ENCODE measurements around a stretch of chr6.

DNA sequence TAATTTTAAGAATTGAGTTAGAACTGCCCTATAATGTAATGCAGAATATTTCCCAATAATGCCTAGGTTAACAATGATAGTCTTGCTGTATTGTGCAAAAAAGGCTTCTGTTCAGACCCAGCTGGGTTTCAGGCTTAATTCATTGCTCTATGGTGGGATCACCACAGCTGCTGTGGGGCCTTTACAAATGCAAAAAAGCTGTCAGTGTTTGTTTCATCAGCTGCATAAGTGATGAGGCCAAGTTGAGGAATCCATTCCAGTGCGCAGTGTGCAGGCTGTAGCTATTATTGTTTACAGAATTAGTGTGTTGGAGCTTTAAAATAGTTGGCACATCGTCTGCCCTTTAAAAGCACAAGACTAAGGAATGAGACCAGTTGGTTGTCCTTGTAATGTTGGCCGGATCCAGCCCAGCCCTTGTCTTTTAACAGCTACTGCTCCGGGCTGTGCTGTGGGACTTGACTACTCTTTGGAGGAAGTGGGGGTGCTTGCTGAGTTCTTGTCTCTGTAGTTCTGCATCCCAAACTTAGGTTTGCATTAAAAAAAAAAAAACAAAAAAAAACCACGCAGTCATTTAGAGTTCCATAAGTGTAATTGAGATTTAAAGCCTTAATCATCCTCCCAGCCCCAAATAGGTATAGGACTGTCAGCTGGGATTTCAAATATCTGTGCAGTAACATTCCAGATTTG, 19.1 kb downstream of the JARID2 start:
- PRO-cap, 2 experiments = no peak in any of the 2 experiments

DNA sequence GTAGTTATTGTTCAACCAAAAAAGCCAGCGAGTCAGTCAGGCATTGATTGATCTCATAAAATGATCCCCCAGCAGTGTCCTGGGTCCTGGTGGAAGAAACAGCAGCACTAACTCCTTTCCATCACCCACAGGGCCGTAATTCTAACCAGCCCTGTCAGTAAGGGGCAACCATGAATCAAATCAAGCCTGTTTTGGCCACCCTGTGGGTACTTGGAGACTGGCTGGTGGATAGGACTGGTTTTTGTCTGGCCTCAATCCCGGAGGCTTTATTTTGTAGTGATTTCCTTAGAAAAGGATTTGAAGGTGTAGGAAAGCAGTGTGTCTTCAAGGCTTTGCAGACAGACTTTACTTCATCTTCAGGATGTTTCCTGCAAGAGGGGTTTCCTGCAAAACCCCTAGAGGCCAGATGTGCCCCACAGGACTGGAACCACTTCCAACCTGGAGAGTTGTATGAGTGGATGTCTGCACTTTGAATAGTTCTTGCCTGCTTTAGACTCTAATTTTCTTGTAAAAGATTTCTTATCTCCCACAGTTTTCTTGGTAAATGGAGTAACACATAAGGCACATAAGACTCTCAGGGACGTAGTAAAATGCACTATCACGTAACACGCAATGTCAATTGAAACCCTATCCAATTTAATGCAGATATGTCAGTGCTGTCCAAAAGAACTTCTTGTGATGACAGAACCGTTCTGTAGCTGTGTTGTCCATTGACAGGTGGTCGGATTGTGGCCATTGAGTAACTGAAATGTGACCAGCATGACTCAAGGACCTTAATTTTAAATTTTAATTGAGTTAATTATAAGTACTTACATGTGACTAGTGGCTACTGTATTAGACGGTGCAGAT, 118.5 kb downstream of the JARID2 start:
- PRO-cap, 2 experiments = no peak in any of the 2 experiments

DNA sequence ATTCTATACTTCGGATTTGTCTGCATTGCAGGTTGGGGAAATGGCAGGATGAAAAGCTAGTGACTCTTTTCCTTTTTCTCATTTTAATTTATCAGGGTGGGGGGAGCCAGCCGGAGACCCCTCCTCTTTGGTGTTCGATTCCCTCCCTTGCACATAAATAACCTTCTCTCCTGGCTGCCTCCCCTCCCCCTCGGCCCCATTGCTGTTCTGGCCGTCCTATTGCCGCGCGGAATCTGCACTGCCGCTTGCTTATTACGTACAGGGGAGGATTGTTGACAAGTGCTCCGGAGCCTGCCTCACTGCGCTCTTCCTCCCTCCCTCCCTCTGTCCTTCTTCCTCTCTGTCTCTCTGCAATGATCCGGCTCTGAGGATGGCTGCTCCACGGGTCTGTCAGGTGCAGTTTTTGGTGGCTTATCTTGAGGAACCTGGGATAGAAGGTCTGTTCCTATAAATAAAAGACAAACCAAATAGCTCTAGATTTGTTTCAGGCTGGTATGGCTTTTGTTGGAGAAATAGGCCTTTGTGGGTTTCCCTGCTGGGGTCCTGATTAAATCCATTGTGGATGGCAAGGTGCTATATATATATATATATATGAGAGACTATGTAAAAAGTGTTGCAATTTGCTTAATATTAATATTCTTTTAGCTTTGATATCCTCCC, 154.8 kb downstream of the JARID2 start:
- PRO-cap, 2 experiments = peak in 1 of 2 experiments; most common plus-strand start position 278 of the sequence (in 1); most common minus-strand start position 235 of the sequence (in 1)

- PRO-cap, 2 experiments = no peak in any of the 2 experiments
These were observed 156.7 kb downstream of the JARID2 start for GRCh38 chr6:15402356-15403133.

DNA sequence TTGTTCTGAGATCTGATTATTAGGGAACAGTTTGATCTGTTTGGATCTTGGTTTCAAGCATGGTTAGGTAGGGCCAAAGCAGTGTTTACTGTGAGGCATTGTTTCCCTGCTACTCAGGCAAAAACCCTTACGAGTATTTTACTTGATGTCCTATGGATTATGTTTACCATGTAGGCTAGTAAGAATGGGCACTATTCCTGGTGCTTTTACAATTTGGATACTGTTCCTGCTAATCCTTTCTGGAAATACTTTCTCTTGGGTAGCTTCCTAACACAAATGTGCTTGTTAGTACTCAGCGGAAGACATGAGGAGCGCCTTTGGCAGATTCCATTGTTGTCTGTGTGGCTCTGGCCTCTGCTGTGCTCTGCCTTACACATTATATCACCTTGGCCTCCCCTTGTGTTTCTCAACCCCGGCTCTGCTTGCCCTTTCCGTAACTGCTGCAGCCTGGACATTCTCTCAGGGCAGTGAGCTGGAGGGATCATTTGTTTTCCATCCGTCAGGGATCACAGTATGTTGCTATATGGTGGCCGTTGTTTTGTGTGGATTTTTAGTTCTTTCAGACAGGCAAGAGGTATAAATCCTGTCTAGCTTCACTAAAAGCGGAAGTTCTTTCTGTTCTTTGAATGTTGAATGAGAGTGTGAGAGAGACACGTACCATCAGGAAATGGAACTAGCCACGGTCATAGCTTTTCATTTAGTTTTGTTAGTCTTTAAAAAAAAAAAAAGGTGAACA, 175.0 kb downstream of the JARID2 start:
- PRO-cap, 2 experiments = no peak in any of the 2 experiments

GRCh38 chr6:15500754-15501849, 161.7 kb downstream of the DTNBP1 start:
- PRO-cap, 2 experiments = no peak in any of the 2 experiments

DNA sequence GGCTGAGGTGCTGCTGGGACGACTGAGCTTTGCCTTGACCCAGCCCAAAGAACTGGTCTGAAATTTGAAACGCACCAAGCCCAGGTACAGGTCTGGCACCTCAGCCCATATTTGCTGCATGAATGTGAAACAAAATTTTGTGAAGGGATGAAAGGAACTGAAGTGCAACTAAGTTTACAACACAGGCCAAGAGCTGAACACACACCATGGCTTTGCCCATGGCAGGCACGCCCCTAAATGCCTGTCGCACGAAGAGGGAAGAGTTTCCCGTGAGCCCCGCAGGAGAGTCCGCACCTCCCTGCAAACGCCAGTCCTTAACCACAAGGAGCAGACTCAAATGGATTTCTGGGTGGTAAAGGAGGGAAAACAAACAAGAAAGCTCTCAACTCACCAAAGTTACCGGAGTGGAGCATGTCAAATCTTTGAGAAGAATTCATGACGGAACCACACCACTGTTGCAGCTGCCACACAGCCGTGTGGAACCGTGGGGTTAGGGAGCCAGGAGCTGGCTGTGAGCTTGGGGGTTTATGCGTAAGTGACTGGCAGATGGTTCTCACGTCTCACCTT, 138.8 kb downstream of the DTNBP1 start:
- PRO-cap, 2 experiments = no peak in any of the 2 experiments

DNA sequence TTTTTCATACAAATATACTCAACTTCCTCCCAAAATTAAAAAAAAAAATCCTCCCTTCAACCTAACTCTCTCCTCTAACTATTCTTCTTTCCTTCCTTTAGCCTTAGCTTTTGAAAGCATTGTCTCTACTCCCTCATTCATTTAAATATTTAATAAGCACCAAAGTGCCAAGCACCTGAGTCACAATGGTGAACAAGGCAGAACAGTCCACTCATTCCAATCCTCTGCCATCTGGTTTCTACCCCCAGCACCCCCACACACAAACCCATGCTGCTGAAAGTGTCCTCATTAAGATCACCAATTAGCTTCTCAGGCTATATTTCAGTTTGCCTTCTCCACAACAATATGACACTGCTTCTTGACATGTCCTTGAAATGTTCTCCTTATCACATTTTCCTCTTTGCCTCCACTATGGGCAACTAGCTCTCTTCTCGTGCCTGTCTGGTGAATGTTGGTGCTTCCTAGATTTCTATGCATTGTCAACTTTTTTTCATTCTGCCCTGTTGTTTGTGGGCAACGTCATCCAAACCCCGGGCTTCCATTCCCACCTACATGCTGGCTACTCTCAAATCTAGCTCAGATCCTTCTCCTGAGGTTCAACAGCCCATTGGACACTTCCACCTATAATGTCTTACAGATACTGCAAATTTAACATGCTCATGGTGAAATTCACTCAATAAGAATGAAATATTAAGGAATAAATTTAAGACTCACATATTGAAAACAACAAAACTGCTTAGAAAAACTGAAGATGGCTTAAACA, 76.2 kb downstream of the DTNBP1 start:
- PRO-cap, 2 experiments = no peak in any of the 2 experiments

DNA sequence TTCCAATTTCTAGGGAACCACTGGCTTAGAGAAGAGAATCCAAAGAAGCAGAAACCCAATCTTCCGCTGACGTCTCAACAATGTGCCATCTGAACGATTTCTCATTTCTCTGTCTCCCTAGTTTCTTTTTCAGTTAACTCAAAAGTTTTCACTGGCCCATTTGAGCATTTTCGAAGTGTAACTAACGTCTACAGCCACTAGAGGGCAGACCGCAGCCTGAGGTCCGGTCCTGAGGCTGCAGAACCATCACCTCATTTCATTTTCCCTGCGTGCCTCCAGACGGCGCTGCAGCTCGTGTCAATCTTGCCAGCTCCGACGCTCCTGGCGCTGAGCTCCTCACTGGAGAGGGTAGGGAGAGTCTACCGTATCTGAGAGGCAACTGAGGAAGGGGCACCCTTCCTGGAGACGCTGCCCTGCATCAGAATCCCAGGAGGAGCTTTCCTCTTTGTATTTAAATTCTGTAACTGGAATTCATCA, 28.4 kb upstream of the DTNBP1 start:
- PRO-cap, 2 experiments = no peak in any of the 2 experiments

DNA sequence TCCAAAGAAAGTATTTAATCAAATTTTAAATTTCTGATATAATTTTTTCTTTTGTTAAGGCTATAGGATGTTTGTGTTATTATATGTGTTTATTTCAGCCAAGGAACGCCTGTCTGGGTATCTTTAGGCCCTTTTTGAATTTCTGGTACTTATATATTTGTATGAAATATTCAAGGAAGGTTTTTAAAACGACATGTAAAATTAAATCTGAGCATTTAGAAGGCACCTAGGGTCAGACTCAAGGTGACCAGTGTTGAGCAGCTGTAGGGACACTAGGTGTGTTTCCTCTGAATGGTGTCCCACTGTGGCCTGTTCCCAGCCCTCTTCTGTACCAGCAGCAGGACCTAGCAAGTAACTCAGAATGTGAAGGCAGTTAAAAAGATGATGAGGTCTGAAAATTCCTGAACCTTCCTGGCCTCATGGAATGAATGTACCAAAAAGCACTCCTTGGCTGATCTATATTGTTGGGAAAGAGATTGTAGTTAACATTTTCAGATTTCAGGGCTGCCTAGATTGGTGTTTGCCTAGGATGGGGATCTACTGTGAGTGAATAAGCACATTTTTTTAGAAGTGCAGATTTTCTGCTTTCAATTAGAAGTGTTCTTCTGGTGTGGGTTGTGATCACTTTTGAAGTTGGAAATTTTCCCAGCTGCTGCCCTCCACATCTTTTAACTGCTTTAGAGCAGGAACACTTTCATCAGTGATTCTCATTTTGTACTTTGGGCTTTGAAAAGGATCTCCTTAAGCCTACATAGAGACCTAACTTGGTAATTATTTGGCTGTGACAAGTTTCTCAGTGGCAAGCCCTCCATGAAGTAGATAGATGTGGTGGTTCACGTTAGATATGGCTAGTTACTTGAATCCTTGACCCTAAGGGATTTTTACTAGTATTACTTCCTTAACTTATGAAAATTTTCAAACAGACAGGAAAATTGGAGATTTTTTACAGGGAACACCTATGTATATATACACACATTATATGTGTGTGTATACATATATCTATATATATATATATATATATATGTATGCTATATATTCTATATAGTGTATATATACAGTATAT, 6.2 kb downstream of the MYLIP start:
- PRO-cap, 2 experiments = no peak in any of the 2 experiments

DNA sequence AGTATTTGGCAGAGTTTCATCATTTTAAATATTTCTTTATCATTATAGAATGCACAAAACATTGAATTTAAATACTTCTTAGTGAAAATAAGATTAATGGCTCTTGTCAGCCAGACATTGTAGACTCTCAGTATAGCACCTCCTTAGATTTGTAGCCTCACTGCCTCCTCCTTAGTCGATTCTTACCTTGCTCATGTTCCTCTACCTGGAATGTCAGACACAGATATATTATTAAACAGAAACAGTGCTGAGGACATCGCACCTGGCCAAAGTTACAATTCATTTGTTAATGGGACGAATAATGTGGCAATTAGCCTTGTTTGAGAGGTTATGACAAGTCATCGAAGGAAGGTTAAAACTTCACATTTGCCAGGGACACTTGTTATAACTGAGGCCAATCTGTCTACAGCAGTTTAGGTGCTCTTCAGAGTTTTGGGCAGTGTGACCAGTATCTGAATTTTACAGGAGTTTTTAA, 11.0 kb downstream of the MYLIP start:
- PRO-cap, 2 experiments = no peak in any of the 2 experiments

- PRO-cap, 2 experiments = no peak in any of the 2 experiments
These were observed 17.8 kb downstream of the MYLIP start for GRCh38 chr6:16146385-16147424.

DNA sequence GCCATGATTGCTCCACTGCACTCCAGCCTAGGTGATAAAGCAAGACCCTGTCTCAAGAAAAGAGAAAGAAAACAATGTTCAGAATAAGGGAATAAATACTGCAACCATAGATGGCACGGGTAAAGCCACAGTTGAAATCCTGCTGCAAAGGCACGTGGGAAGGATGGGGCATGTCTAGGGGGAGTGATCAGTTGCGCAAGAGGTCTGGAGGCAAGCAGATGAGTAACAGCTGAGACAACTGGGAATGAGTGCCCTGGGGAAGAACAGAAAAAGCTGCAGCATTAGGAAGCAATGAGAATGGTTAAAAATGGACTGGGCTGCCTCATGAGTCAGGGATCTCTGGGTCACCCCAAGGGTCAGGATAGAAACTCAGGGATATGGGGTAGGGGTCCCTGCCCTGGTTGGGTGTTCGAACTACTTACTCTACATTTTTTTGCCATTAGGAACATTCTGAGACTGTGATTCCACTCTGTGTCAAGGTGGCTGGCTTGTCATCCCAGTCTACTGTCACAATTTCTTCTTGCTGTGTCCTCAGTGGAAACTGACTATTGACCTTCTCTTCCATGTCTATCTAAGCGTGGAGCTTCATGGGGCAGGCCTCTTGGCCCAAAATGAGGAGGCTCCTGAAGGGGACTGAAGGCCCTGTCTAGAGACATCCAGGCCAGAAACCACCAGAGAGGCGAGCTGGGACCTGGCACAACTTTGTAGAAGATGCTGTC, 96.4 kb downstream of the GMPR start:
- PRO-cap, 2 experiments = no peak in any of the 2 experiments

DNA sequence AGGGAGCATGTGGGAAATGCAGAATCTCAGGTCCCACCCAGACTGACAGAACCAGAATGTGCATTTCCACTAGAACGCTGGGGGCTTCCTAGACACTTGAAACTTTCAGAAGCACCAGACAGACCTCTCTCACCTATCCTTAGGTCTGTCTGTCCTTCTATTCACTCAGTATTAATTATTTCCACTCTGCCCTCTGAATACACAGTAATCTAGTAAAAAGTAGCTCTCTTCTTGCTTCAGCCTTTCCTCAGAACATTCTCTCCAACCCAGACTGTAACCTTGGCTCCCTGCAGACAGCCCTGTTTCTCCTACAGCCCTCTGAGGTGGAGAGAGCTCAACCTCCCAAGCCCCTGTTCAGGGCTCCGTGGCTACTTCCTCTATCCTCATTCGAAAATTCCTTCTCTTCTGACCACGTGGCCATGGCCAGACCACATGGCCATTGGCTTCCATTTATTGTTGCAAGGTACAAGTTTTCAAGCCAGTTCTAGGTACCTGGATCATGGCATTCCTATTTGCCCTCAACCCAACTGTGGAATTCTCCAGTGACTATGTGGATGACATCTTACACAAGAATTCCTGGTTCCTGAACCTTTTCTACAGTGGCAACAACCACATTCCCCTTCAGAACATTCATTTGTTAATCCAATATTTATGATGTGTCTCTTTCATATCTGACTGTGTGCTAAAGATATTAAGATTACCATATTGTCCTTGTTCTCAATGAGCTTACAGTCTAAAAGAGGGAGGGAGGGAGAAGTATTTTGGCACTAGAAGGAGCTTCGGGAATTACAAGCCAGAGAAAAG, 161.8 kb downstream of the GMPR start:
- PRO-cap, 2 experiments = no peak in any of the 2 experiments

GRCh38 chr6:16436280-16437308, 198.2 kb downstream of the GMPR start:
- PRO-cap, 2 experiments = no peak in any of the 2 experiments

DNA sequence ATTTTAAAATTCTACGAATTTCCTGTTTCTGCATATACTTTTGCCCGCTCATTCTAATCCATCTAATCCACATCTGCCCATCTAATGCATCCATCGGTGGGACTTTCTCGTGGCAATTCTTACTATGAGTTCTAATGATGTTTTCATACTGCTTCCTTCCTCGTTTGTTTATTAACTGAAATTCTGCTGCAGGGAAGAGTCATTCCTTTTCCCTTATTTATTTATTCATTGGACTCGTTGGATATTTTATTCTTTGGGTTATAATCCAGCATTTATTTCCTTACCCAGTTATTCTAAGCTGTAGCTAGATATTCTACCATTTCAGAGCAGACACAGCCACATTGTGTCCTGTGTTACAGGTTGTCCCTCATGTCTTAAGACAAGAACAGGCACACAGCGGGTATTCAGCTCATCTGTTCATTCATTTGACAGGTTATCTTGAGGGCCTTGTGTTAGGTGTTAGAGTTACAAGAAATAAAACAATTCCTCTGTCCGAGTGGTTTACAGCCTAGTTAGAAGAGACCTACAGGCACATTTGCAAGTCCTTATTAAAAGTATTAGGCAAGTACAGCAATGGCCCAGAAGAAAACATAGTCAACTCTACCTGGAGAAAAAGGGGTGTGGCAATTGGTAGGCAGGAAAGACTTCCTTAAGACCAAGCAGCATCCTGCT, 185.9 kb downstream of the ATXN1 start:
- PRO-cap, 2 experiments = no peak in any of the 2 experiments

- PRO-cap, 2 experiments = peak in 2 of 2 experiments; most common plus-strand start chr6:16586533 (in 2); most common minus-strand start chr6:16586394 (in 1)
These were observed 174.9 kb downstream of the ATXN1 start for GRCh38 chr6:16586308-16586758.

- PRO-cap, 2 experiments = no peak in any of the 2 experiments
These were observed 114.6 kb downstream of the ATXN1 start for GRCh38 chr6:16646508-16647193.

DNA sequence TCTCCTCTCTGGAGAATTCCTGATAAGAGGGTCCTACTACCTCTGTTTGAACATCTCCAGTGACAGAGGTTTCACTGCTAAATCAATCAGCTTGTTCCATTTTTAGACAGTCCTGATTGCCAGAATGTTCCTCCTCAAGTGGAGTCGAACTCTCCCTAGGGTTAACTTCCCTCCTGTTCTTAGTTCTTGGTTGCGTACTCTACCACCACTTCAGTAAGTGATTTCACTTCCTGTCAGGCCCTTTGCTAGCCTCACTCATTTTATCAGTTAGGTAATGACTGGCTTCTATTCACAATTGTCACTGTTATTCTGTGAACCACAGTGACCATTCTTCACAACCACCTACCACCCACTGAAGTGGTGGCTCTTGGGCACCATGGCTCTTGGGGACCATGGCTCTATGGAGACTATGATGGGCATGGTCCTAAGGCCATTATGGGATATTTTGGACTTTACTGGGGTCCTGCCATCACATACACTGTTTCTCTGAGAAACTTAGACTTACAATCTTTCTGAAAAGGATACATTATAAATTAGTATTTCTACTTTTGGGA, 66.5 kb downstream of the ATXN1 start:
- PRO-cap, 2 experiments = no peak in any of the 2 experiments

DNA sequence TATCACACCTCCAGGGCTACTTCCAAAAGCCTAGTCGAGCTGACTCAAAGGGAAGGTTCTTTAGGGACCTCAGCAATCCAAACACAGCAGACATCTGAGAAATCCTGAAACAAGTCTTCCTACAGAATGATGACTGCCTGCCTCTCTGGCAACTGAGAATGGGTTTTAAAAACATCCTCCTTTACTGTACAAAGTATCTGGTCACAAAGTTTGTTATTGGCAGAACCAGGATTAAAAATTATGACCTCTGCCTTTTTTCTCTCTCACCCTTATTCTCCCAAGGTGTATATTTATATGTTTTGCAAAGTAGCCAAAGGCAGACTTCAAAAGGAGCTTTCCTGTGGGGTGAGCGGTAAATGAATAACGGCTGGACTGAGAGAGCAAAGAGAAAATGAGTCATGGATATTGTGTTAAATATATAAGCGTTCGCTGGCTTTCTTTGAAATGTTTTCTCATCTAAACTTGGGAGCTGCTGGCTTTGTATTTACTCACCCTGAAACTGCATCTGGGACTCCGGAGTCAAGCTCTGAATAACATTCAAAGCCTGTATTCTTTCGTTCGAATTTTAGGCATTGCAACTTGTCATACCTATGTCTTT, 32.2 kb downstream of the ATXN1 start:
- PRO-cap, 2 experiments = no peak in any of the 2 experiments

Data from Metastatic Liver Carcinoma in the Adrenal Gland (tissue), 2 donors.